OCI-LY7 (cell line): ENCODE results near the gene NET1.

- PRO-cap = no peak
- RAMPAGE, long total RNA = no peak
Measured at GRCh38 chr10:4835574-4836209, 9.7 kb downstream of the AKR1E2 start.

DNA sequence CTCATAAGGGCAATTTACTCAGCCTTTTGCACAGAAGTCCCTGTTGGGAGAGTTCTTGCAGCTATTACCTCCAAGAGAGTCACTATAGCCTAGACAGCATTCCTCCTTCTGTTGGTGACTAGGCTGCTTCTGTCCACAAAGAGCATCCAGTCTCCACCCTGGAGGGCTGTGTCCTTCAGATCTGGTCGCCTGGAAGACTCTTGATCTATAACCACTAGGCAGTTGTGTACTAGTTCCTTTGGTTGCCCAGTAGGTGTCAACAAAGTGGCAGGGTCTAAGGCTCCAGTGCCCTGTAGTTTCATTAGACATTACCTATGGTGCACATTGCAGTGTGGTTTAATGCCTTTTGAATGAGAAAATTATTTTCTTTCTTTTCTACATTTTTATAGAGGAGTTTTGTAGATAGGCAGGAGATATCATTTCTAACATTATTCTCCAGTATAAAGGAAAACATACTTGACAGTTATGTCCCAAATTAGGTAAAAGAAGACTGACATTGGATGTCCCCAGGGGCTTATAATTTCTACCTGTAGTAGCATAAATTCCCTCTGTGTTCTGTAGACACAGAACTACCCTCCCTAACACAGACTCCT lies 11.4 kb upstream of the AKR1C2 start:
- PRO-cap = no peak
- RAMPAGE, long total RNA = no peak

- PRO-cap = no peak
- RAMPAGE, long total RNA = no peak
Measured at GRCh38 chr10:5041205-5041789, 37.6 kb upstream of the AKR1C2 start.

DNA sequence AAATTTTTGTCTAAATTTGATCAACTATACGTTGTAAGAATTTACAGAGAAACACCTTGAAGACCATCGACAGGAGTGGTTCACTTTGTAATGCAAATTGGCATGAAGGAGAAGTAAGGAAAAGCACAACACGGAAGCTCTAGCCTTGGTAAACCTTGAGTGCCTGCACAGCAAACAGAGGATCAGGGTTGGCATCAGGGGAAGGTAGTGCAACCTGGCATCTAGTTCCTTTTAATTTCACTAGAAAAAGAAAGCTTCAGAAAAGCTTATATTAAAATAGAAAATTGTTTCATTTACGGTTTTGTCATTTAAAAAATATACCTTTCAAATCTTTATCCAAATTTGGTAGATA lies 1.1 kb downstream of the AKR1C4 start:
- PRO-cap = no peak
- RAMPAGE, long total RNA = no peak

GRCh38 chr10:5317582-5318156 lies 47.1 kb upstream of the UCN3 start:
- PRO-cap = no peak
- RAMPAGE, long total RNA = no peak

DNA sequence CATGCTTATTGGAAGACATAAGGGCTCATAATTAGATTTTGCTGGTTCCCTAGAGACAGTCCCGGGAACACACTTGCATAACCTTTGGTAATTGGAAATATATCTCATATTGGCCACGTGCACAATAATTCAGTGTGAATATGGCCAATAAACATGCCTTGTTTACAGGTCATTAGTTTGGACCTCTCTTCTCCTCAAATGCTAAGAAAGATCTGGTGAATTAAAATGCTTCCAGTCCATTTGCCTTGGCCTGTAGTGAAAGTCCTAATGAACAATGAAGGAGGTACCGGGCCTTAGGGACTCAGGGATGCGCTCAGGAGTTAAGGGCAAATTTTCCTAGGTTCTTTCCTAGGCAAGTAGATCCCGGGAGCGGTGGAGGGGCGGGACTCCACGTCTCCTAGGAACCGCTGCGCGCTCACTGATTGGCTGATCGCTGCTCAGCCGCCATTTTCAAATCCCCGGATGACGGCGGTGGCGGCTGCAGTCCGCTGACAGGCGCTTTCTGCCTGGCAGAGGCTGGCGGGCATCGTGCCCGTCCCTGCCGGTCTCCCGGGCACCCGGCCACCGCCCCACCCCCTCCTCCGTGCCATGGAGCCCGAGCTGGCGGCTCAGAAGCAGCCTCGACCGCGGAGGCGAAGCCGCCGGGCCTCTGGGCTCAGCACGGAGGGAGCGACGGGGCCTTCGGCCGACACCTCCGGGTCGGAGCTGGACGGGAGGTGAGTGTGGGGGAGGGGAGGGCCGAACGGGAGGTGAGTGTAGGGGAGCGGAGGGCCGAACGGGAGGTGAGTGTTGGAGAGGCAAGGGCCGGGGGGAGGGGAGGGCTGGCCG lies at the start of gene NET1:
Gene NET1, plus strand, starts transcription at position 453 of the 828 bp plus-strand sequence.
- PRO-cap = unidirectional peak, plus-strand start at position 453 of the sequence
- RAMPAGE, long total RNA = start-site peak on the plus strand centred at position 487 of the sequence, 52 bp wide, 156 and 61 reads in 2 replicates

DNA sequence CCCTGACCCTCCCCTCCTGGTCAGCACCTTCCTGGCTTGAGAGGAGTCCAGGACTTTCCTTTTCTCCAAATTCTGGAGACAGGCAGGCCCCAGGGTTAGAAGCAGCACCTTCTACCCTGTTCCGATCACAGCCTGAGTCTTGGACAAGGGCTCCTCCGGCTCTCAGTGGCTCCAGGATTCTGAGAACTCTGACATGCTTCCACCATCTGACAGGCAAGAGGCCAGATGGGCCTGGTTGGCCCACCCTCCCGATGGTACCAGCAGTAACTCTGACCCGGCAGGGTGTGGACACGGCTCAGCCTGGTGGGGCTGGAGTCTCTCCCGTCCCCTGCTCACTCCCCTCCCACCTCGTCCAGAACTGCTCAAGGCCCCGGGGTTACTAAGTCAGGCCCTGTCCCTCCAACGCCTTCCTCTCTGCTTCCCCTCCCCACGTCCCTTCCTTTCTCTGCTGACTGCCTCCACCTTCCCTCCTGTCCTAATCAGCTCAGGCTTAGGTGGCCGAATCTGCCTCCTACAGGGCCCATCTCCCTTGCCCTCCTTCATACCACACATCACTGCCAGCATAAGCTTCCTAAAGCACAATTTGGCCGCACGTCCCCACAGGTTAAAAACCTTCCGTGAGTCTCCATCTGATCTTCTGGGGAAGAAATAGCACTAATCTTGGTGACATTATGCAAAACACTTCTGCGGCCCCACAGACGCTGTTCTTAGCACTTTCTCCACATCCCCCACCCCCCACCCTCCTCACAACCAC lies 12.5 kb downstream of the CALML5 start:
- PRO-cap = no peak
- RAMPAGE, long total RNA = no peak

- PRO-cap = no peak
- RAMPAGE, long total RNA = no peak
Measured at GRCh38 chr10:5525279-5526395, 876 bp downstream of the CALML3 start.

- PRO-cap = no peak
- RAMPAGE, long total RNA = no peak
Measured at GRCh38 chr10:5564535-5565282, 39.9 kb downstream of the CALML3 start.

GRCh38 chr10:5574654-5575033 lies 49.9 kb downstream of the CALML3 start:
- PRO-cap = no peak
- RAMPAGE, long total RNA = no peak

DNA sequence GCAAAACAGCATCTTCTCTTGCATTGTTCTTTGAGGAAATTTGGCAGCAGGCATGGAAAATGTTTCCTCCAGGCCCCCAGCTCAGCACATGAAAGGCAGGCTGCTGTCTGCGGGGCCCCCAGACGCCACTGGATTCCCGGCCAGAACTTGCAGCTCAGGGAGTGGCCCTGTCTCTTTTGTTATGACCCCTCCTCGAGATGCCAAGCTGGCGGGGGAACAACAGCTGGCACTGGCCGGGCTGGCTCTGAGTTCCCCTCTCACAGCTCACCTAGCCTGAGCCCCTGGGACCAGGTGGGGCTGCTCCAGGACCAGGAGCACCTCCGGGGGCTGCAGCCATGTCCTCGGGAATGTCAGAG lies 62.6 kb downstream of the CALML3 start:
- PRO-cap = no peak
- RAMPAGE, long total RNA = no peak

DNA sequence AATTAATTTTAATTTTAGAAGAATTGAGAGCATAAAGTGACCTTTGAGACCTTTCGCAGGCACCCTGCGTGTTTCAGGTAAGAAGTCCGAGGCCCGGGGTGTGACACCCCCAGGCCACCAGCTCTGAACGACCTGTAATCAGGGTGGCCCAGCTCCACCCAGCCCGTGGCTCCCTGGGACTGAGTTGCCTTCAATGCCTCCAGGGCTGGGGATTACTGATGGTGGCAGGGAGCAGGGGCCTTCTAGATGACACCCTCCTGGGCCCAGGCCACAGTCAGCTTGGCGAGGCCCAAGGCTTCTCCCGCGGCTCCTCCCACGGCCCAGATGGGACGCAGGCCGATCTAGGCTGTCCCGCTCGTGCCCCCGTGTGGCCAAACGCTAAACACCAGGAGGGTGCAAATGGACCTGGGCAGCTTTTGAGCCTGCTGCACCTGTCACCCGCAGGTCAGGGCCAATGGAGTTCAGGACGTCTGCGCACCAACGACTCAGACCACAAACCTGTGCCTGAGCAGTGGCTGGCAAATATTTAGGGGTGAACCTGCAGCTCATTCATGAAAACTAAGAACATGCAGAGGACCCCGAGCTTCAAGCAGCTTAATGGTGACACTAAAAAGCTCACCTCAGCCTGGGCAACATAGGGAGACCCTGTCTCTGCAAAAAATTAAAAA lies 43.3 kb downstream of the ASB13 start:
- PRO-cap = no peak
- RAMPAGE, long total RNA = no peak

DNA sequence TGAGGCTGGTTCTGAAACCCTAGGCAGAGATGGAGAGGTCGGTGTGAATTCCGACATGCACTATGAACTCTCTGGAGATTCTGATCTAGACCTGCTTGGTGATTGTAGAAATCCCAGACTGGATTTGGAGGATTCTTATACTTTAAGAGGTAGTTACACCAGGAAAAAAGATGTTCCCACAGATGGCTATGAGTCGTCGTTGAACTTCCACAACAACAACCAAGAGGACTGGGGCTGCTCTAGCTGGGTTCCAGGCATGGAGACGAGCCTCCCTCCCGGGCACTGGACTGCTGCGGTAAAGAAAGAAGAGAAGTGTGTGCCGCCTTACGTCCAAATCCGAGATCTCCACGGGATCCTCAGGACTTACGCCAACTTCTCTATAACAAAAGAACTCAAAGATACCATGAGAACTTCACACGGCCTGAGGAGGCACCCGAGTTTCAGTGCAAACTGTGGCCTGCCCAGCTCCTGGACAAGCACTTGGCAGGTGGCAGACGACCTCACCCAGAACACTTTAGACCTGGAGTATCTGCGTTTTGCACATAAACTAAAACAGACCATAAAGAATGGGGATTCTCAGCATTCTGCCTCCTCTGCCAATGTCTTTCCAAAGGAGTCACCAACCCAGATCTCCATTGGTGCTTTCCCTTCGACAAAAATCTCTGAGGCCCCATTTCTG lies 64.3 kb downstream of the GDI2 start:
- PRO-cap = no peak
- RAMPAGE, long total RNA = no peak

DNA sequence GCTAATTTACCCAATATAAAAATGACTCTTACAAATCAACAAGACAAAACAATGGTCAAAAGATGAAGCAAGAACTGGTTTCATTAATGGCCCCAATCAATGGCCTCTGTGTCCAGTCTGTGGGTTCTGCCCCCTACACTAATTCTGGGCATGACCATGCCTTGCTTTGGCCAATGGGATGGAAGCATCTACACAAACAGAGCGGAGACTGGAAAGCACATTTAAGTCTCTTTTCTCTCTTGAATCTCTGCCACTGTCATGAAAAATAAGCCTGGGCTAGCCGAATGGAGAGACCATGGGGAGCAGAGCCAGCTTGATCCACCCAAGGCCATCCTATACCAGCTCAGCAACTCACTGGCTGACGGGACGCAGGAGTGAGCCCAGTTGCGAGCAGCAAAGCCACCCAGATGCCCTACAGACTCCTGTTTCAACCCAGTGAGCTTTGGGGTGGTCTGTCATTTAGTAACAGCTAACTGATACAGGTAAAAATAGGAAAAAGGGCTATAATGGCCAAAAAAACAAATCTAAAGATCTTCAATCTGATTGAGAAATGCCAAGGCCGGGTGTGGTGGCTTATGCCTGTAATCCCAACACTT lies 30.8 kb downstream of the ANKRD16 start:
- PRO-cap = no peak
- RAMPAGE, long total RNA = no peak

DNA sequence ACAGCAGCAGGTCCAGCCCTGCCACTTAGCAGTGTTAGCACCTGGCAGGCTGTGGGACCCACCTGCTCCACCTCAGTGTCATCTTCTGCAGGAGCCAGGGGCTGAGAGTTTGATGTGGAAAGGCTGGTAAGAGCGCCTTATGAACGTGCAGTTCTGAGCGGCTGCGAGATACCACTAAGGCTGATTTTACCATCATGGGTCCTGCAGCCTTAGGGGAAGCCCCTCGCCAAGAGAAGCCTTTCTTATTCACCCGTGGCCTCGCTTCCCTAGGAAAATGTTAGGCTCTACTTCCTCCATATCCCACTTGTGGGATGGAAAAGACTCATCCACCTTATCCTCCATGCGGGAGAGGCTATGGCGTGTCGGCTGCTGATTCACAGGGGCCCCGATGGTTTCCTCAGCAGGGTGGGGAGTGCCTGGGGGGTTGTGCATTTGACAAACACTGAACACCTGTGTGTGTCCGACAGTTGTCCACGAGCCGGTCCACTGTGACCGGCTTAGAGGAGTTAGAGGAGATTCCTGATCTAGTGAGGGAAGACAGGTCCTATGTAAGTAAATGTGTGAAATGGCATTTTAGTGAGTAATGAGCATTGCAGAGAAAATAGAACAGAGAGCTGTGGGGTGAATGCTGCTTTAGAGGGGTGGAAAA lies 21.3 kb downstream of the FBH1 start:
- PRO-cap = no peak
- RAMPAGE, long total RNA = no peak

- PRO-cap = no peak
- RAMPAGE, long total RNA = no peak
Measured at GRCh38 chr10:5972868-5973269, 4.5 kb downstream of the IL15RA start.

GRCh38 chr10:6086203-6087100 lies 2.4 kb upstream of the RBM17 start:
- PRO-cap = bidirectional peak, plus-strand start at chr10:6086640, minus-strand start at chr10:6086538
- RAMPAGE, long total RNA = no peak

- PRO-cap = no peak
- RAMPAGE, long total RNA = no peak
Measured at GRCh38 chr10:6113207-6113711, 24.4 kb downstream of the RBM17 start.

GRCh38 chr10:6136256-6136887 lies 47.5 kb downstream of the RBM17 start:
- PRO-cap = no peak
- RAMPAGE, long total RNA = no peak

DNA sequence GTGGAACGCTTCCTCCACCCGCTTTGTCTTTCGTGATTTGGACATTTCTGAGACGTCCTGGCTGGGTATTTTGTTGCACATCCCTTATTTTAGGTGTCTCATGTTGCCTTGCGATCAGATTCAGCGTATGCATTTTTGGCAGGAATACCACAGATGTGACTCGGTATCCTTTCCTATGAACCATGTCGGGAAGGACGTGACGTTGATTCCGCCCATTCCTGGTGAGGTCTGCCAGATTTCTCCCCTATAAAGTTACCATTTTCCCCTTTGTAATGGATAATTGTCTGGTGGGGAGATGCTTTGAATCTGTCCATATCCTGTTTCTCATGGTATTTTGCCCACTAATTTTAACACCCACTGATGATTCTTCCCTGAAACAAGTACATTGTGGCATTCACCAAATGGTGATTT lies 49.6 kb downstream of the RBM17 start:
- PRO-cap = no peak
- RAMPAGE, long total RNA = no peak